Hair follicle dermal papilla cell (primary cell): ENCODE results near the genes ABLIM2 and USP17L17.

DNA sequence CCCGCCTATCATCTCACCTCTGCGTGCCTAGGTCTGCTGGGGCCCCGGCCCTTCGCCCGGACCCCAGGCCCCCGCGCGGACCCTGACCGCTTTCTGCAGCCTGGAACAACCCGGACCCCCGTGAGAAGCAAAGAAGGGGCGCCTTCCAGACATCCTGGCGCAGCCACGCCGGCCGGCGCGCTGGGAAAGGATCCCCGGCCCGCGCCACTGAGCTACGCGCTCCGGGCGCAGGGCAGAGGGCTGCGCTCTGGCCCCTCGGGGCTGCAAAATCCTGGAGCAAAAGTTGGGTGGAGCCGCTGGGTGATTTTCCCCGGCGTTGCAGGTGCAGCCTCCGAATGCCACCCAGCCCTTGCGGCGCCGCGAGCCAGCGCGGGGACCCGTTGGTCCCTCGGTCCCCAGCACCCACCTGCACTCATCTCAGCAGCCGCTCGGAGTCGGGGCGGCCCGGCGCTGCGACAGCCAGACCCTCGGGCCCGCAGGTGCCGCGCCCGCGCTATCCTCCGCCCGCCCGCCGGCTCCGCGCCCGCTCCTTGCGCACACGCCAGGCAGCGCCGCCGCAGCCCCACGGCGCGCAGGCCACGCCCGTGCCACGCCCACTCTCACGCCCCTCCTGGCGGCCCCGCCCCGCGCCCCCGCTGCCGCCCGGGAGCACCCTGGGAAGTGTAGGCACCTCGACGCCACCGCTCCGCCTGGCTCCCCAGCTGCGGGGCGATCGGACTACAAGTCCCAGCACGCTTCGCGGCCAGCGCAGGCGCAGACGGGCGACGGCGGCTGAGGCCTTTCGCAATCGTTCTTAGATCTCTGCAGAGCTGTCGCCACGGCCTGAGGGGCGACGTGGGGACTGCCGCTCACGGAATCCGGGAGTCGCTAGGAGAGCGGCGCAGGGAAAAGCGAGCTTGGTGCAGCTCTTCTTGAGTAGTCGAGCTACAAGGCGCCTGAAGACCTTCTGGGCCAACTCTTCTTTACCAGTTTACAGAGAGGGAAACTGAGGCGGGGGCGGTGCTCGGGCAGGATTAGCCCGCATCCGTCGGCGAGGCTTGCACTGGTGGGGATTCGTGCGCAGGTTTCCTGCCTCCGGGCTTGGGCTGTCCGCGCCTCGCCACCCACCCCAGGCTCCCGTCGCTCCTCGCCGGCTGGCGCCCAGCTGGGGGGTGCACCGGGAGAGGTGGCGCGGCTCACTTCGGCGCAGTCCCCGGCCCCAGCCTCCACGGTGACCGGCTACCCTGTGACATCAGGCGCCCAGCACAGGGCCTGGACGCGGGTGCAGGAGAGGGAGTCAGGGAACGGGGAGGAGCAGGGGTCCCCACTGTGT lies at the start of gene ABLIM2:
ABLIM2 (minus strand) TSS at position 540 of the 1,312 bp plus-strand sequence.
- CAGE, long polyA plus RNA = no peak

- CAGE, long polyA plus RNA = no peak
These were observed 22.6 kb upstream of the HTRA3 start for GRCh38 chr4:8246897-8247504.

- CAGE, long polyA plus RNA = no peak
These were observed 5.2 kb downstream of the HTRA3 start for GRCh38 chr4:8274643-8275347.

- CAGE, long polyA plus RNA = no peak
These were observed 71.3 kb downstream of the HTRA3 start for GRCh38 chr4:8340673-8341408.

- CAGE, long polyA plus RNA = no peak
These were observed 37.9 kb downstream of the ACOX3 start for GRCh38 chr4:8402546-8403141.

GRCh38 chr4:8467922-8468473 lies 27.4 kb downstream of the TRMT44 start:
- CAGE, long polyA plus RNA = no peak

DNA sequence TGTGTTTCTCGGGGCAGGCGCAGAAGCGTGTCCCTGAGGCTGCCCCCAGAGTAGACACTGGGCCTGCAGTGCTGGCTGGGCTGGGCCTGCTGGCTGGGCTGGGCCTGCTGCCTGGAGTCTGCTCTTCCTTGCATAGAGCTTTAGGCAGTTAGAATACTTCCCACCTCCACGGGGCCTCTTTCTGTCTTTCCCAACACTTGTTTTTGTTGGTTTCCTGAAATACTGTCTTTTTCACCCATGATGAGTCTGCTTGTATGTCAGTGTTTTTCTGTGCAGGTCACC lies 32.1 kb downstream of the TRMT44 start:
- CAGE, long polyA plus RNA = no peak

GRCh38 chr4:9243501-9244046 lies at the start of gene USP17L17:
USP17L17 (plus strand) TSS chr4:9243879.
- CAGE, long polyA plus RNA = no peak

DNA sequence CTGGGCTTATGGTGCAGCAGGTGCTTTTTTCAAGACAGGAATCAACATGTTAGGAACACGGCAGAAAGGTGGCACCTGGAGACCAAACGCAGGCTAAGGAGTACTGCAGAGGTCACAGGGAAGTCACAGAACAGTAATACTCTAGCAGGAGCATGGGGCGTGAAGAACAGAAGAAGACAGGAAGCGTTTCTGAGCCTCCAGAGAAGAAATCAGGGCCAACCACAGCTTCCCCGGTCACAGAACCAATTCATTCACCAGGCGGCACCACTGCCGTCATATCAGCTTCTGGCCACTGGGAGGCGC lies 78.1 kb upstream of the DRD5 start:
- CAGE, long polyA plus RNA = no peak

DNA sequence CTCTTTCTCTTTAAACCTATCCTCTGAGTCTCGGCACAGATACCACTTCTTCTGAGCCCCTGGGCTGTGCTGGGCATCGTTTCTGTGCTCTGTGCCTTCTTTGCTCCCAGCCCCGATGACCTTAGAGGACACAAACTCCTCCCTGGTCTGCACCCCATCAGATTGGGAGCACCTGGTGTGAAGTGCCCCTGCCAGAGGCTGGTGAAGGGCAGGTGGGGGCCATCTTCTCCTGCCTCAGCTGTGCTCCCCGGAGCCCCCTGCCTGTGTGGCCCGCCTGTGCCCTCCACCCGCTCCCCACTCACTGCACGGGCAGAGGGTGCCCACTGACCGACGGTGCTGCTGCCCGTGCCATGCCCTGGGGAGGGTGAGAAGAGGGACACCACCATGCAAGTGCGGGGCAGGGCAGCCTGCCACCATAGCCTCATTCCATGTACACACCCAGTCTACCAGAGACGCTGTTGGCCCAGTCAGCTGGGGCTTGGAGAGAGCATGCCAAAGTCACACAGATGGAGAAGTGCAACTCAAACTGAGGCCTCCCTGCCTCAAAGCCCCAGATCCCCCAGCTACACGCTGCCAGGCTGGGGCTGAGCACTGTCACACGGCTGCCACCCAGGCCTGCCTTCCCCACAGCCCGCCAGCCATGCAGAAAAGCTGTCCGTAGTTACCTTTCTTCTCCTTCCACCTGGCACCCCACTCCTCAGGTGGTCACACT lies 526 bp downstream of the SLC2A9 start:
- CAGE, long polyA plus RNA = no peak

- CAGE, long polyA plus RNA = no peak
These were observed 1.1 kb upstream of the SLC2A9 start for GRCh38 chr4:10022362-10022744.

- CAGE, long polyA plus RNA = no peak
These were observed 24.0 kb downstream of the WDR1 start for GRCh38 chr4:10092220-10093360.

DNA sequence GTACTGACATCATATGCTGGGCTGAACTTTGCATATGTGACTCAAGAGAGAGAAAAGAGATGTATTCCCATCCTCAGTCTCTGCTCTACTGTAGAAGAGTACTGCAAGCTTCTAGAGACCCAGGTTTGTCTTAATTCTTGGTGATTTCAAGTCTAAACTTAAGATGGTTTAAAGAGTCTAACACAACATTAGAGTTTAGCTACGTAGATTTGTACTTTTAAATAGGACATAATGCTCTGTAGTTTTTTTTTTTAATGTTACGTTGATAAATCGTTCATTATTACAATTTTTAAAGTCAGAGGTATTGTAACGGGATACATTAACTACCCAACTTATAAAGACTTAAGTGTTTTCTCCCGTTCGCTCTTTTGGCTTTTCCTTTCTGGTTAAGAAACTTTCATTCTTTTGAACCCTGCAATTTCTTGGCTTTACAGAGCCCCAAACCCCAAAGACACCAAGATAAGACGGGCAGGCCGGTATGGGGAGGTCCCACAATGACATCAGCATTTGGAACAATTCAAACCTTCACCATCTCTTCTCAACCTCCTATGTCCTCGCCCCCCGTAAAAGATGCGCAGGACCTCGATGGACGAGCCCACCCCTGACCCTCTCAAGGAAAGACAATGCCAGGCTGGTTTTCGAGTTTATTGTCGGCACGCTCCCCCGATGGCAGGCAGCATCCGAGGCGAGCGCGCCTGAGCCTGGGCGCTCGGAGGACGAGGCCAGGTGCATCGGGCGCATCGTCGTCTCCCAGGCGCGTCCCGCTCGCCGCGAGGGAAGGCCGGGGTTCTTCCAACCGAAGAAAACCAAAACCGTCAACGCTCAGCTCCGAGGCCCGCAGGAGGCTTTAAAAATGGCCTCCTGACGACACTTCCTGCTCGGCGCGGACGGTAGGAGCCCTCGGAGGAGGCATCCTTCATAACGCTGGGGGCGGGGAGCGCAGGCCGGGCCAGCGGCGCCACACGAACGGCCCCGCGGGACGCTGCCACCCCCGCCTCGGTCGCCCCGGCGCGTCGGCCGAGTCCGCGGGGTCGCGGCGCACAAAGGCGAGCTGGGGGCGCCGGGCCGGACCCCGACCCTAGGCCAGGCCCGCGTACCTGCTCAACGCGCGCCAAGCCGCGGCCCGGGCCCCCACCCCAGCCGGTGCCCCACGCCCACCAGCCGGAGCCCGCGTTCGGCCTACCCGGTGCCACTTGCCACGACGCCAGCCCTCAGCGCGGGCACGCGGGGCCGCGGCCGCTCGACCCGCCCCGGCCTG lies 846 bp downstream of the ZNF518B start:
- CAGE, long polyA plus RNA = no peak

GRCh38 chr4:11368285-11368960 lies 60.3 kb downstream of the HS3ST1 start:
- CAGE, long polyA plus RNA = no peak

DNA sequence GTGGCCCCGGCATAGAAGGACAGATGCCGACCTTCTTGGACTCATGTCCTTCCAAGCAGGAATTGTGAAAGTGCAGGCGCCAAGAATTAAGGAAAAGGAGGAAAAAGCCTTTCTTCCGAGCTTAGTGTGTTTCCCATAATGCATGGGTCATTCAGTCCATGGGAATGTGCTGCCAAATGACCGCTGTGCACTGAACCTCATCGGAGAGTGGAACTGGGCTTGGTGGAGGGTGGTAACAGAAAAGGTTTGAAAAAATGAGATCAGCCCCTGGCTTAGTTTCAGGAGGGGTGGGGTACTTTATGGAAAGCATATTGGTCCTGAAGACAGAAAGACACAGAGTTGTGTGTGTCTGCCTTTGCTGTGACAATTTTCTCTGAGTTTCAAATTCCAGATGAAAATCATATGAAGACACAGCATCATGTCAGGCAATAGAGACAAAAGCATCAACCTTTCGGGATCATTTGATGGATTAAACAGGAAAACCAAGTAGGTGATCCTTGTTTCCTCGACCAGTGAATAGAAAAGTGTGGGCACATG lies 196.7 kb upstream of the HS3ST1 start:
- CAGE, long polyA plus RNA = no peak

GRCh38 chr4:11904899-11905418 lies 476.3 kb upstream of the HS3ST1 start:
- CAGE, long polyA plus RNA = no peak

- CAGE, long polyA plus RNA = no peak
These were observed 581.0 kb downstream of the RAB28 start for GRCh38 chr4:12903147-12903602.

DNA sequence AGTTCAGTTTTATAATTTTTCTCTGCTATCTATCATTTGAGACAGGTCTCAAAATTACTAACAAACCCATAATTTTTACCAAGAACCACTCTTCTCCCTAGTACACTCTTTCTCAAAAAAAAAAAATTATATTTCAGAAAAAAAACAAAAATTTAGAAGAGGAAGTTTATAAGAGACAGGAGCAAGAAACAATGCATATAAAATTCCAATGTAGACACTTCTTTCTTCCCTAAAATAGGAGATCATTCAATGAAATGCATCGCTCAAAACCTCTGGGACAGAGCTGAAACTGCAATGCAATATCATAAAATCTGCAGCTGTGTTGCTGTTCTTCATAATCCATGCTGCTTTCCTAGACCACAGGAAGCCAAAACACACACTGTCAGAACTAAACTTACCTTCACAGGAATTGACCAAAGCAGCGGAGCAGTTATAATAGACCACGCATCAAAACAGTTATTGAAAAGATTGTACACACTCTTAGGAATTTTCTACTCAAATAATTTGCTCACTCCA lies 24.5 kb downstream of the RAB28 start:
- CAGE, long polyA plus RNA = no peak

DNA sequence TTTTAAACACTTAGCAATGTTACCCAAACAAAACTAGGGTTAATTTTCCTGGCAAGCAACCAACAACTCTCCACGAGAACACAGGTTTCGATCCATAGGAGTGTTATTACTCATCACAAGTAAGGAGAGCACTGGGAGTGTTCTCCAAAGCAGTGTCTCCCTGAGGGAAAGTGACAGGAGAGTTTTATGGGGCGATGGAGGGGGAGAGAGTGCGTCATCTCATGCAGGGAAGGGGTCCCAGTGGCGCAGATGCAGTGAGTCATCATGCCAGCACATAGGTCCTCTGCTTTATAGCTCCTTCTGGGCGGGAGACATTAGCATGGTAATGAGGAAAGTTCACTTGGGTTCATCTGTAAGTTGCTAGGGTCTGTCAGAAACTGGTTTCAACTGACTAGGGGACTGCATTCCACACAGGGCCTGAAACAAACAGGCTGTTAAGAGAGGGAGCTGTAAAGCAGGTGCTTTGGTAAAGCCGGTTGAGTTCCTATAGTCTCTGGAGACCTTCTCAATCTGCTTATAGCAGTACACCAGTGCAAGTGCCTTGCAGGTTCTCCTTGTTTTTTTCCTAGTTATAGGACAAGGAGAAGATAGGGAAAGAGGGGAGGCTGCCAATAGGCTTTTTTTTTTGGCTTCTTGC lies 12.7 kb upstream of the BOD1L1 start:
- CAGE, long polyA plus RNA = no peak

GRCh38 chr4:13918841-13919584 lies 291.5 kb upstream of the BOD1L1 start:
- CAGE, long polyA plus RNA = no peak